ENCODE data around the genes ENHO and CCL21.

- RRBS = 2% methylated on average over 32 of the region's 98 CpGs
Observed at GRCh38 chr9:34522675-34523580, at the start of gene ENHO. TSS of gene ENHO (minus strand) at chr9:34522990.

- RRBS = no CpG with 5 or more reads among the region's 10 CpGs
Observed at GRCh38 chr9:34562845-34563539, 26.5 kb downstream of the CNTFR start.

DNA sequence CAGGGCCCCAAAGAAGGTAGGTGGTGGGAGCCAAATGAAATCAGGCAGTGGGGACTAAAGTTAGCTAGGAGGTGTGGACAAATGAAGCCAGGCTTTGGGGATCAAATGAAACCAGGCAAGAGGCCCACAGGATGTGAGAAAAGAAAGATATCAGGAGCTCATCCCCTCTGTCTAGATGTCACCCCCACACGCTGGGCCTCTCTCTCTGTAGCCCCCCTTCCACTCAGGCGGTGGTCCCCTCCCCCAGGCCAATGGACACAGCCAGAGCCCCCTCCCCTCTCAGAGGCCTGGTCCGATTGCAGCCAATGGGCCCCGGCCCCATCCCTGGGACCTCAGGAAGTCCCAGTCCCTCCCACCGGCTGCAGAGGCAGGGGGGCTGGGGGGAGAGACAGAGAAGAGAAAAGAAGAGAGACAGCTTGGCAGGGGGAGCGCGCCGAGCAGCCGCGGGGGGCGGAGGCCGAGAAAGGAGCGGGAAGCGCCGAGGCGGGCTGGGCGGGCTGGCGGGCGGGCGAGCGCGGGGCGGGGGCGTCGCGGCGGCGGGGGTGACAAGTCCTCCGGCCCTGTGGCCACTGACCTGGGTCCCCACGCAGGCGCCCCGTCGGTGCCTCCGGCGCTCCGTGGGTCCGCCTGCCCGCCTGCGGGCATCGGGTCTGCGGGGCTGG, 12.0 kb downstream of the CNTFR start:
- RRBS = 7% methylated on average over 13 of the region's 41 CpGs

DNA sequence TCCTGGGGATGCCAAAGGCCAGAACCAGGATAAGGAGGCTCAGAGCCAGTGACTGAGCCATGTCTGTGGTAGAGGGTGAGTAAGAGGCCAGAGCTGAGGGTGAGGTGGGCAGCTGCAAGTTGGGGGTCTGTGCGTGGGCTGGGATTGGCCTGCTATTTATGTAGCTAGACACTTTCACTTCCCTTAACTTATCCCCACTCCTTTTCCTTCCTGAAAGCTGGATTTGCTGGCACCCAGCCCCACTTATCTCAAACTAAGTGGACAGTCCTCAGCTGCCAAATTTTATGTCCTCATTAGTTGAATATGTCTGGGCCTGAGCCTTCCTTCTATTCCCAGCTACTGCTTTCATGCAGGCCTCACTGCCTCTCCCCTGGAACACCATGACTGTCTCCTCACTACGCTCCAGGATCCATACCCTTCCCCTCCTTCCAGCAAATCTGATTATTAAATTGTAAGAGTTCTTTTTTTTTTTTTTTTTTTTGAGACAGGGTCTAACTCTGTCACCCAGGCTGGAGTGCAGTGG, at the start of gene CCL21:
Gene CCL21, minus strand, starts transcription at position 131 of the 523 bp plus-strand sequence.
- RRBS = no CpG with 5 or more reads among the region's 2 CpGs

DNA sequence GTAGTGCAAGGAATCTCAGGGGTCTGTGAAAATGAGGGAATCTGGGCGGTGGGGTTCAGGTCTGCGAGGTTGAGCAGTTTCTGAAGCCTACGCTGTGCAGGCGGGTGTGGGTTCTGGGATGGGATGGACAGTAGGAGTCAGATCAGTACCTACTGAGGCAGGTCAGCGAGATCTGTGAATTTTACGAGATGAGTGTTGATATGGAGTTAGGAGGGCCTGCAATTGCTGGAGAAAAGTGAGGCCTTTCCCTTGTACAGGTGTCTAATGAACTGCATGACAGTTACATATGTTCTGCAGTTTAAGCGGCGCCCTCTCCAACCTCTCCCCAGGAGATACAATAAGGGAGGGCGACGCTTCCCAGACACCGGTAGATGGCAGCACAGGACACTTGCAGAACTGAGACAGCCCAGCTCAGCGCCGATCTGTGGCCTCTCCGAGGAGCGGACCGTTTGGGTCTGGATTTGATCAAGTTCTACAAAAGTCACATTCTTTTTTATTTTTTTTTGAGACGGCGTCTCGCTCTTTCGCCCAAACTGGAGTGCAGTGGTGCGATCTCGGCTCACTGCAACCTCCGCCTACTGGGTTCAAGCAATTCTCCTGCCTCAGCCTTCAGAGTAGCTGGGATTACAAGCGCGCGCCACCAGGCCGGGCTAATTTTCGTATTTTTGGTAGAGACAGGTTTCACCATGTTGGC, 1.1 kb upstream of the ATOSB start:
- RRBS = no CpG with 5 or more reads among the region's 28 CpGs

- RRBS = no CpG with 5 or more reads among the region's 4 CpGs
Observed at GRCh38 chr9:35392992-35393630, 96.8 kb upstream of the RUSC2 start.

DNA sequence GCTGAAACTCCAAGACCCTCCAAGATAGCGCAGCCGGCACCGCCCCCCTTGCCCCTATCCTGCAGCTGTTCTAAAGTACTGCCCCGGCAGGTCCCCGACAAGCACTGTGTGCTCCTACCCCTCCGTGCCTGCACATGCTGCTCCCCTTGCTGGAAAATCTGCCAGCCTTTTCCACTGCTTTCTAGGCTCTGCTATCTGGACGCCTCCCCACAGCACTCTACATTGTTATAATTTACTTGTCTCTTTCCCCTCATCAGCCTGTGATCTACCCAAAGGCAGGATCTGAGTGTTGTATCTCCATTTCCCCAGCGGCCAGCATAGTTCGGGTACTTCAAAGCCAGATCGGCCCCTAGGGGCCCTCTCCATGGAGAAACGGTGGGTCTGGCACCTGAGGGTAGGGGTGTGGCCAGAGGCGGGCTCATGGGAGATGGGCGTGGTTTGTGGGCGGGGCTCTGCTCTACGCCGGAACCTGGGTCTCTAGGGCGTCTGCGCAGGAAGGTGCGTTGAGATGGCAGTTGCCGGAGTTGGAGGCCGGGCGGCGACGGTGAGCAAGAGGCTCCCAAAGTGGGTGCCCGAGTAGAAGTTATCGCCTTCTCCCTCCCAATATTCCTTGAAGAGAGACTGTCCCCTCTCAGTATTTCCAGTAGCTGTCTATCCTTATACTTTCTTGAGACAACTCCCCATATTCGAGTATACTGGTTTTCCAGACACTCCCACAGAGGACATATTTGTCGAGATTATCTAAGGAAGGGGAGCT, 83.4 kb upstream of the RUSC2 start:
- RRBS = 62% methylated on average over 8 of the region's 28 CpGs

DNA sequence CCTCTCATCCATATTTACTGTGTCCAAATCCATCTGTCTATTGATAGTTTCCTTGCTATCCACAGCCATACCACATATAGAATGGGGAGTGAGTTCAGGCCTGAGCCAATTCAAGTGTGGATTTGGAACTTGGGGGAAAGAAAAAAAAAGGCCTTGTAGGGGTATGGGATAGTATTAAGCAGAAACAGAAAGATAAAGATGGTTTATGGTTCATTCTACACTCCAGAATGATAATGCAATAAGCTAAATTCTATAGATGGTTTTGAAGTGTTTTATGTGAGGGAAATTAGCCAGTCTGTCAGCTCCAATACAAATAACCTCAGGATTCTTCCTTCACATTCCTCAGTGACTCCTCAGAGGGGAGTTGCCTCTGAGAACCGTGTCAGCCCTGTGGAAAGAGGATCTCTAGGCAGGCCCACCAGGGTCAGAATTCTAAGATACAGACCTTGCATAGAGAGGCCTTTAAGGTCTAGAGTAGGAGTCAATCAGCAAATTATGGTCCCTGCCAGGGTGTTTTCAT, 26.5 kb downstream of the RUSC2 start:
- RRBS = no CpG with 5 or more reads among the region's 1 CpG

DNA sequence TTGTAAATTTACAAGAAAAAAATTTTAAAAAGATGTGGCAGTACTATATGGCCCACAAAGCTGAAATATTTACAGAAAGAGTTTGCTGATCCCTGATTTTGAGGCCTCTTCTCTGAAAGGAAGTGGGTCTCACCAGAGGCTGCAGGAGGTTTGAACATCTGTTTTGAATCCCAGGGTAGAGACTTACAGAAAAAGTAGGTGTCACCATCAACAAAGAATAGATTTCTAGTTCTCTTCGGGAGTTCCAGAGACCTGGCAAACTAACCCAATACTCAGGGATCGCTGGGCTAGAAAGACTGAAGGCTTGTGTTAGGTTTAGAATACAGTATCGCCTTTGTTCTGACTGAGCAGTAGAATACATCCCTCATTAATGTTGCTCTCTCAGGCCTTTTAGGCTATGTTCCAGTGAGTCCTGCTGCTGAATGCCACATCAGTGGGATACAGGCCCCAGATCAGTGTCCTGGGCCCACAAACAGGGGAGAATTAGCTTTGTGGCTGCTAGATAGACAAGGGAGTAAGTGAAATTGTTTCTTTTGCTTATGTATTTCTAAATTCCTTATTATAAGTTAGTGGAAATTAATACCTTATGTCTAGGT, 27.2 kb downstream of the RUSC2 start:
- RRBS = no CpG with 5 or more reads among the region's 3 CpGs

- RRBS = no CpG with 5 or more reads among the region's 7 CpGs
Observed at GRCh38 chr9:35561713-35562596, 1.7 kb downstream of the FAM166B start.

GRCh38 chr9:35605676-35606470, 811 bp downstream of the TESK1 start:
- RRBS = 2% methylated on average over 20 of the region's 42 CpGs

DNA sequence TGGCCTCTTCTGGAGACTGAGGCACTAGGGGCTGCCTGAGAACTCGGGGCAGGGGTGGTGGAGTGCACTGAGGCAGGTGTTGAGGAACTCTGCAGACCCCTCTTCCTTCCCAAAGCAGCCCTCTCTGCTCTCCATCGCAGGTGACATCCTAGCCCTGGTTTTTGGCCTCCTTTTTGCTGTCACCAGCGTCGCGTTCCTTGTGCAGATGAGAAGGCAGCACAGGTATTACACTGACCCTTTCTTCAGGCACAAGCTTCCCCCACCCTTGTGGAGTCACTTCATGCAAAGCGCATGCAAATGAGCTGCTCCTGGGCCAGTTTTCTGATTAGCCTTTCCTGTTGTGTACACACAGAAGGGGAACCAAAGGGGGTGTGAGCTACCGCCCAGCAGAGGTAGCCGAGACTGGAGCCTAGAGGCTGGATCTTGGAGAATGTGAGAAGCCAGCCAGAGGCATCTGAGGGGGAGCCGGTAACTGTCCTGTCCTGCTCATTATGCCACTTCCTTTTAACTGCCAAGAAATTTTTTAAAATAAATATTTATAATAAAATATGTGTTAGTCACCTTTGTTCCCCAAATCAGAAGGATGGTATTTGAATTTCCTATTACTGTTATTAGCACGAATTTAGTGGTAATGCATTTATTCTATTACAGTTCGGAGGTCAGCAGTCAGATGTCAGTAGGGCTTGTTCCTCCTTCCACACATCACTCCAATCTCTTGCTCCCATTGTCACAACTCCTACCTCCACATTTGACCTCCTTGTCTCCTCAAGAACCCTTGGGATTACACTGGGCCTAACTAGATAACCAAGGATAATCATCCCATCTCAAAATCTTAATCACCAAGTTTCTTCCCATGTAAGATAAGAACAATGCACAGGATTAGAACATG, 7.1 kb downstream of the CA9 start:
- RRBS = no CpG with 5 or more reads among the region's 11 CpGs

GRCh38 chr9:35684219-35685209, 5.2 kb downstream of the TPM2 start:
- RRBS = no CpG with 5 or more reads among the region's 18 CpGs

GRCh38 chr9:35691006-35691661, 1.4 kb upstream of the TPM2 start:
- RRBS = 2% methylated on average over 16 of the region's 35 CpGs

DNA sequence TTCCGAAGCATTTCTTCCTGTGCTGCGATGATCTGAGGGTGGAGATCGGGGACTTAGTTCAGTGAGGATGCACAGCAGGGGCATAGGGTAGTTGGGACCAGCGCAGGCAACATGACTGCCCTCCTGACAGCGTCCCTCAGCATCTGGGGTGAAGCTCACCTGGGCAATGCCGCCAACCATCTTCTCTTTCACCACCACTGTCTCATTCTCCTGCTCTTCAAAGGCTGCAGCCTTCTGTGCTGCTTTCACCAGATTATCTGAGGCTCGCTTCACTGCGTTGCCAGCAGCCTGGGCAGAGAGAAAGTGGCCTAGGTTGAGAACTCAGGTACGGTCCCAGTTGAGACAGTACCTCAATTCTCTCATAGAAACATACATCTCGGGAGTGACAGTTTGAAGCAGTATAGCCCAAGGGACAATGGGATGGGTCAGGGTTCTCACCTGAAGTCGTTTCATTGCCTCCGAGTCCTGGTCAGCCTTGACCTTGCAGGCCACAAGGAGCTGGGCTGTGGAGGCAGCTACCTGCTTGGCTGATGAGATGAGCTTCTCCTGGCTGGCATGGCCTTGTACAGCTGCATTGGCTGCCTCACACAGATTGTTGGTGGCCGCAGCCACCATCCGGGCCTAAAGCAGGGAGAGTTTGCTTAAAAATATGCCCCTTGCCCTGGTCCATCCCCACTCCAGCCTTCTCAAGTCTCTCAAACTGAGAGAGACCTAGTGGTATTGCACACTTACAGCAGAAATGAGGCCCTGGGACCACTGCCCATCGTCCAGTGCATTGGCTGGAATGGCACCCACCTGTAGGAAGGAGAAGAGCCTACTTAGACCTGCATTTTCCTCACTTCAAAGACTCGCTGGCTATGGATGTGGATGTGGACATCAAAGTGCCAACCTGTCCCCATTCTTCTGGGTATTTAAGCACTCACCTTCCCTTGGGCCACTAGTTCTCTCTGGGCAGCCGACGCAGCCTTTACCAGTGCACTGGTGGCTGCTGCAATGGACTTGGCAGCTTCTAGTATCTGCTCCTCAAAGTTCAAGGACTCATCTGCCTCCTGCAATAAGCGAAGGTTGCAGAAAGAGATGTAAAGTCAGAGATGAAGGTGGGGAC, 8.5 kb upstream of the TPM2 start:
- RRBS = no CpG with 5 or more reads among the region's 19 CpGs

DNA sequence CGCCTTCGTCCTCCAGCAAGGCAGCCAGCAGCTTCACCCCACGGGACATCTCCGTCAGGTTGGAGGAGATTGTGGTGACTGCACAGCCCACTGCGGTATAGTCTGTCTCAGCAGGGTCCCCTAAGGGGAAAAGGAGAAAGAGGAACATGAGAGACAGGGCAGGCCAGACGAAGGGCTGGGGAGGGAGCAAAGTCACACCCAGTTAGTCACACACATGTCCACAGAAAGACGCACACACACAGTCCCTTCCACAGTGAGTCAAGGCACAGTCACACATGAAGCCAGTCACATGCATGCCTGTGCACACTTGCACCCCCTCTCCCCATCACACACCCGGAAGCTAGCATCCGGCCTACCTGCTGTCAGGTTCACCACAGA, 12.8 kb downstream of the TLN1 start:
- RRBS = no CpG with 5 or more reads among the region's 9 CpGs

DNA sequence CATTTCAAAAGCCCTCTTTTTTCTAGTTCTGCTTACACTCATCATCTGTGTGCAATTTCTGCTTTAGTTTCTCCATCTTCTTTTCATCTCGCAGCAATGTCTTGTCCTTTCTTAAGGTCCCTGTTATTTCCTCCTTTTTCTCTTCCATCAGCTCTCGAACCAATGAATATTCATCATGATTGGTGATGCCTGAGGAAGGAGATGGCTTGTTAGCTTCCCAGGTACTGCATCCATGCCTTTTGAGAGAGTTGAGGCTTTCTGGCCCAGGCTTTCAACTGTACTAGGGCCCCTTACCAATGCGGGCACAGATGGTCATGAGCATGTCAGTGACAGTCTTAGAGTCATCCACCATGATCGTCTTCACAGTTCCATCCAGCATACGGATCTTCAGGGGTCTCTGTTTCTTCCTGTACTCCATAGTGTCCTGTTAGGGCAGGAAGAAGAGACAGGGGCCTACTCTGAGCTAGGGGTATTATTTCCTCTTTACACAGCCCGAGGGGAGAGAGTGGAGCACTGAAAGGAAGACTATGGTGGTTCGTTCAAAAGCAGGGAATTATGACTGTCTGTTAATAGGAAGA, 7.4 kb downstream of the TLN1 start:
- RRBS = no CpG with 5 or more reads among the region's 7 CpGs

GRCh38 chr9:35740191-35740592, 7.7 kb downstream of the CREB3 start:
- RRBS = no CpG with 5 or more reads among the region's 5 CpGs

DNA sequence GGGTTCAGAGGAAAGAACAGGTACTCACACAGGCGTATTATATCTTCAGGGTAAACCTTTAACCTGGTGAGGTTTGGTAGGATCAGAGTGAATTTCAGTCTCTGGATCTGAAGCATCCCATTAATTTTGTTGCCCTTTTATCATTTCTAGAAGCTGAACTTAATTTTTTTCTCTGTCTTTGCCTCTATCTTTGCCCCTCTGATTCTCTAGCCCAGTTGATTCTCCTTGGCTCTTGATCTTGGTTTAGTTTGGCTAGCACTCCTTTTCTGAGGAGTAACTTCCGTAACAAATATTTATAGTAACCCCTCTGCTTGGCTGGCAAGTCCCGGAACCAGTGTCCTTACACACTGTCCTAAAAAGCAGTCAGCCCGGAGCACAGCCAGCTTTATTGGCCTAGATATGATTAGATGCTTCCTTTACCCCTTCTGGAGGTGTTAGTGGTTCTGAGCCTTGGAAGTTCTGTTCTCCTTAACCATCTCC, 16.9 kb upstream of the MSMP start:
- RRBS = no CpG with 5 or more reads among the region's 4 CpGs

DNA sequence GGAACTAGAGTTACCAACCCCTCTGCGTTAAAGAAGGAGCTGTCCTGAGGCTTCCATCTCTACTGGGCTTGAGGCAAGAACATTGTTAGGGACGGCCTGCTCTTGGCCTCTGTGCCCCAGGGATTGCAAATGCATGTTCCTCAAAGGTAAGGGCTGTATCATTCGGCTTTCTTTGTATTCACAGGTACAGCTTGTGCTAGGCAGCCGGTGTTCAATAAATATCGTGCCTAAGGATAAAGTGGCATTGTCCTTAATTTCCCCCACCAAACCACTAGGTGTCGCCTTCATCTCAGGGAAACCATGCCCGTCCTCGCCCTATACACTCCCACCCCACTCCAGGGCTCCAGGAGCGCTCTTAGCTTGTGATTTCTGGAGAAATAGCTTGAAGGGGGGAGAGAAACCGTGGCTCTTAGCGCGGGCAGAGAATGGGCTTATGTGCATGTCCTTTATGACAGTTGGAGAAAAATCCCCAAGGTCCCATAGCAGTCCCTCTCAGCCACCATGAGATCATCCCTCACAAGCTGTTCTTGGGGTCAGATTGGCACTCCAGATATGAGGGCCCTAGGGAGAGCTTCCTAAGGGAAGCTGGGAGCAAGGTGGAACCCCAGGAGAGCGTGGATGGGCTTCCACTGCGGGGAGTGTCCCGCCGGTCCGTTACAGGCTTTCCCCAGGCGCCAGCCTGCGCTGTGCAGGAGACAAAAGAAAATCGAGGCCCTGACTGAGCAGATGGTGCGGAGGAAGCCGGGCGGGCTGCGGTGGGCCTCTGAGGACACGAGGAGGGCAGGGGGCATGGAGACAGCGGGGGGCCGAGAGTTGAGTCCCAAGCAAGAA, 981 bp upstream of the NPR2 start:
- RRBS = 61% methylated on average over 5 of the region's 27 CpGs